Thoracic aorta (tissue), 1 donor: ENCODE measurements around a stretch of chr10.

DNA sequence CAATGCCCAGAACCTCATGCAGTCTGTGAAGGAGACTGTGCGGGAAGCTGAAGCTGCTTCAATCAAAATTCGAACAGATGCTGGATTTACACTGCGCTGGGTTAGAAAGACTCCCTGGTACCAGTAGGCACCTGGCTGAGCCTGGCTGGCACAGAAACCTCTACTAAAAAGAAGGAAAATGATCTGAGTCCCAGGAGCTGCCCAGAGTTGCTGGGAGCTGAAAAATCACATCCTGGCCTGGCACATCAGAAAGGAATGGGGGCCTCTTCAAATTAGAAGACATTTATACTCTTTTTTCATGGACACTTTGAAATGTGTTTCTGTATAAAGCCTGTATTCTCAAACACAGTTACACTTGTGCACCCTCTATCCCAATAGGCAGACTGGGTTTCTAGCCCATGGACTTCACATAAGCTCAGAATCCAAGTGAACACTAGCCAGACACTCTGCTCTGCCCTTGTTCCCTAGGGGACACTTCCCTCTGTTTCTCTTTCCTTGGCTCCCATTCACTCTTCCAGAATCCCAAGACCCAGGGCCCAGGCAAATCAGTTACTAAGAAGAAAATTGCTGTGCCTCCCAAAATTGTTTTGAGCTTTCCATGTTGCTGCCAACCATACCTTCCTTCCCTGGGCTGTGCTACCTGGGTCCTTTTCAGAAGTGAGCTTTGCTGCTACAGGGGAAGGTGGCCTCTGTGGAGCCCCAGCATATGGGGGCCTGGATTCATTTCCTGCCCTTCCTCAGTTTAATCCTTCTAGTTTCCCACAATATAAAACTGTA is 32.4 kb downstream of the AP3M1 start:
- RAMPAGE, long total RNA, result no peak

DNA sequence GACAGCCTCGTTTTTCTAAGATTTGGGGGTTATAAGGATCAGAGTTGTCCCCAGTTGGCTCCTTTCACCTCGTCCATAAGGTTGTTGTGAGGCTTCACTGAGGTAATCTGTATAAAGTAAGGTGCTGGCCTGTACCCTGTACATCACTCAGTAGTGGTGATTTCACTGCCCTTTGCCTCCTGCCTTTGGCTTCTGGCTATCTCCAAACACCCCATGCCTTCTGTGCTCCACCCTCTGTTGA is 54.8 kb downstream of the KAT6B start:
- RAMPAGE, long total RNA, result no peak

DNA sequence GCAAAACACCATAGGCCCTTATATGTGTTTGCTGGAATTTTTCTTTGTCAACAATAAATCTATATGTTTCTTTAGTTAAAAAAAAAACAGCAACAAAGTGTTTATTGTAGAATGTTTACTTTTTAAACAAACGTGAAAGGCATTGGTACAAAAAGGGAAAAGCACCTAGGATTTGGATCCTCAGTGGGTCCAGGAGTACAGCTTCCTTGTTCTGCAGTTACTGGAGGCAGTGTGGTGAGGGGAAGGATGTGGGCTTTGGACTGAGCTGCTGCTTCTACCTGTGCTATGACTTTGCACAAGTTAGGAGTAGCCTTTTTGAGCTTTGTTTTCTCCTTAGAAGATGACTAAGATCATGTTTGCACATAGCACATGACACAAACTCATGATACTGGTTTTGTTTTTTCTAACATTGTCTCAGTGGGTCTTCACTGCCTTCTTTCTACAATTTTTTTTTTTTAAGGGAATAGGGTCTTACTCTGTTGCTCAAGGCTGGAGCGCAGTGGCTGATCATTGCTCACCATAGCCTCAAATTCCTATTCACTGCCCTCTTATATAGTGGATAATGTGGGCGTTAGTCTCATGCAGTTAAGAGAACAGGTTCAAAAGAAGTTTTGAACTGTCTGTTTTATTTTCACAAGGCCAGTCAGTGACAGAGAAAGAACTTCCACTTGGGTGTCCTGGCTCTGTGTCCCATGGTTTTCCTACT is 71.8 kb downstream of the KAT6B start:
- RAMPAGE, long total RNA, result no peak

DNA sequence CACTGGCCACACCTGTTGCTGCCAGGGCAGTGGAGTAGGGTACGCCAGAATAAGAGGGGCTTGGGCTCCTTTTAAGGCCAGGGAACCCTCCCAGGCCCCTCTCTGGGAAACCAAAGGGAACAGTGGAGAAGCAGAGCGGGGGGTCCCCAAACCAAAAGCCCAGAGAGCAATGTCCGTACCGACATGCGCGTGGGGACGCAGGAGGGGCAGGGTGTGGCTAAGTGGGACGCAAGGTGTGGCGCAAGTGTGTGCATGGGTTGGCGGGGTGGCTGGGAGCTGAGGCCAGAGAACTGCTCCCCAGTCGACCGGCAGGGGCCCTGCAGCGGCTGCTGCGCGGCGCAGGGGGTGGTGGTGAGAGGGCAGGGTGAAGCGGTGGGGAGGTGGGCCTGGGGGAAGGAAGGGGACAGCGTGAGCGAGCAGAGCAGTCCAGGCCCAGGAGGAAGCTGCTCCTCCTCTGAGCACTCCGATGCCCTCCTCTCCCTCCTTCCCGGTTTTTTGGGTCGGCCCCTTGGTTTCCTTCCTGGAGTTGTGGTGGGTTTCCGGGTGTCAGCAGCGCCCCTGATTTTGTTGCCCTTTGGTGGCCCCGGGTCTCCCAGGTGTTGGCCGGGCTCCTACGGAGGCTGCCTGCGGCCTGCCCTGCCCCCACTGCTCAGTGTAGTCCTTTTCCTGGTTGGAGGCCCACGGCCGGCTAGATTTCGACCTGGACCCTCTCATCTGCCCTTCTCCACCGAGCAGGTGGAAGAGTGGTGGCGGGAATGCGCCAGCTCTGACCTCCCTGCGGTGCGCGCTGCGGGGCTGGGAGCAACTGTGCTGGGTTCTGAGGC is 40.4 kb upstream of the COMTD1 start:
- RAMPAGE, long total RNA, result no peak

DNA sequence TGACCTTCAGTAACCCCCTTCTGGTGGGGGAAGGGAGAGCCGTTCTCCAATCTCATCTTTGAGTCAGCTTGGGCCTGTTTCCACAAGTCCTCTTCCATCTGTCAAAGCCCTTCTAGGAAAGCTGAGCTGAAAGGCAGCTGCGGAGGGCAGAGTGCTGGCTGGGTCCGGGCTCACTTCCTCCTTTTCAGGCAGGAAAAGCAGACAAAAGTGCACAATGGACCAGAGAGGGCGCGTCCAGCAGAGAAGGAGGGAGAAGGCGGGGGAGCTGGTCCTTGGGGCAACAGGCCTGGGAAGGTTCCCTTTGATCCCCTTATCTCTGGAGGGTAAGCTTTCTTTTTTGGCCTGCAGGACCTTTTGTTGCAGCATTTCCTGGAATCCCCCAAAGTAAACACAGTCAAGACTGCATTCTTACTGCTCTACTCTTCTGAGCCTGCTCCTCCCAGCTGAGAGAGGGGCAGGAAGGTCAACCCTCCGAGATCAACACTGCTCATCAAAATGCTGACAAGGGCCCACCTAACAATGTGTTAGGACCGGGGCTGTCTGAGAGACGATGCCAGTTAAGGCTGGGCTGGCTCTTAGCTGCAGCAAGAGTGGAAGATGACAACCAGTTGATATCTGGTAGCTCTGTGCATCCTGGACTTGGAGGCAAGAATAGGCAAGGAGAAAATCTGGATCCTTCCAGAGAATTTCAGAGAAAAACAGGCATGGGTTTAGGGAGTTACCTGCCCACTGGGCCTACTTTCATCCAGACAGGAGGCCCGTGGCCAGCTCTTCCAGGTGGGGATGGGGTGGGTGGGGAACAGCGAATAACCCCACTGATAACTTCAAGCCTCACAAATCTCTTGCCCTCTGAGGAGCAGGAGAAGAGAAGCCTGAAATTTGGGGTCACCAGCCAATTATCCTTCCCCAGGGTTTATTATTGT is 1.0 kb upstream of the LRMDA start:
- RAMPAGE, long total RNA, result no peak

DNA sequence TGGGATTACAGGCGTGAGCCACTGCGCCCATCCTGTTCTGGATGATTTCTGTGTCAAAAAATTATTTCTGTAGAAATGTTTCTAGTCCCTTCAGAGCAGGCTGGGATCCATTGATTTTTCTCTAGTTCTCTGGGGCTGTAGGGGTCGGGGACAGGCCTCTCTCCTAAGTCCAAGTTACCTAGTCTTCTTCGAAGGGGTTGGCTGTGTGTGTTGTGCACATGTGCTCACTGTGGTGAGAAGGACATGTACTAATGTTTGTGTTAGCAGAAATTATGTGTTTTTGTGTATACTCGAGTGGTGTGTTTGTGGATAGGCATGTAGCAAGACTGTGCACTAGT is 32.6 kb downstream of the LRMDA start:
- RAMPAGE, long total RNA, result no peak

DNA sequence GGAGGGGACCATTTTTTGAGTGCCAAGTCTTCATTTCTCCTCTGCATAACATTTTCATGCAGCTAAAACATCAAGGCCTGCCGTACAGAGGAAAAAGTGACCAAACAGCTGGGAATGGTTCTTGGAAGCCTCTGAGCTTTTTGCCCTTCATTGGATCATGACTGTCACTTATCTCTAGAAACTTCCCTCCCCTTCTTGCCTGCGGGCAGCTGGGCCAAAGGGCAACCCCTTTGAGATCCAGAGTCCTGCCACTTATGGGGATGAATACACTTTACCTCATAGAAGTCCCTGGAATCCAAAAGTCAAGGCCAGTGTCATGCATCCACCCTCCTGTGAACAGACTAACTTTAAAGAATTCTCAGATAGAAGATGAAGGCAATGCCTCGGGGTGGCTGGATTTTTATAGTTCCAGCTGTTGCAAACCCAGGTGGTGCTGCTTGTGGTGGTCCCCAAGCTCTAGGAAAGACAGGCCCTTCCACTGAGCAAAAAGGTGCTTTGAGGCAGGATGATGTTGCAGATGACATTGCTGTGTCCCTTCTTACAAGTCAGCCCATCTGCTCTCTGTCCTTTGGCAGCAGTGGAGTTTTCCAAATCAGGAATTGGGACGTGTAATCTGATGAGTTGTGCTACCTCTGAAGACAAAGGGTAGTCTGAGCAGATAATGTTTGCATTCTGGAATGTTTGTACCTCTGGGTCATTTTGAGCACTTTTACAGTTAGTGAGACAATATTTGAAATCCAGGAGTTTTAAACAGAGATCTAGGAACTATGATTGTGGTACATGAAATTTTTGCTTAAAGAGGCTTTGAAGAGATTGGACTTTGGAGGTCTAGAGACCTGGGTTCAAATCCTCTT is 64.2 kb downstream of the LRMDA start:
- RAMPAGE, long total RNA, result no peak

DNA sequence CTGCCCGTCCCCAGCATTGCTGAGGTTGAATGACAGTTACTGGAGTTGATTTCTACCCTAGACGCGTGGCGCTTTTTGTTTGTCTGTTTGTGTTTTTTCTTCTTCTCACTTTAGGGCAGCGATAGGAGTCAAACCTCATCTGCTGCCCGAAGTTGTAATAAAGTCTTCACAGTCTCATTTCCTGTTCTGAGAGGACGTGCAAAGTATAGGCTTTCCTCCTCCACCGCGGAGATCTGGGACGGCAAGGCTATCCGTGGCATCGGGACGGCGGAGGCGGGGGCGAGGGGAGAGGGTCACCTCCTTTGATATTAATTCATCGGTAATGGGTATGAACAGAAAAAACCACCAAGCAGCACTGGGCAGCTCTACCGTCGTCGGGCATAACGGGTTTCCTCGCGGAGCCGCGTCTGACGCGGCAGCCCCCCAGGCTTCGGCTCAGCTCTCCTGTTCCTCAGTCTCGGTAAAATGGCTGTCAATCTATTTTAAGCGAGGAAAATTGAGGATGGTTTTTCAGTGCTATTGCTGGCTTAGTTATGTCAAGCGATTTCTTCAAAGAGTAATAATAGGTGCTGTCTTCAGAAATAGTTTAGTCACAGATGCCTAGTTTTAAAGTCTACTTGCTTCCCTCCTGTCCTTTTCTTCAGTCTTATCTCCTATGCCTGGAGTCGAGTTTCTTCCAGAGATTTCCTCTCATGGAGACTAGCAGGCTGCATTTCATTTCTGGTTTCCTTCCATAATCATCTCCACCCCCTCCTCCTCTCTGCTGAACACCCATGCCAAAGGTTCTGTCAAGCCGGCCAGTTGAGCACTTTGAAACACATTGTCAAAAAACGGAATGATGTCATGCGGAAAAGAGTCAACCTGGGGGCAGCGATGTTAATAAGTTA is 161.1 kb downstream of the LRMDA start:
- RAMPAGE, long total RNA, result no peak

DNA sequence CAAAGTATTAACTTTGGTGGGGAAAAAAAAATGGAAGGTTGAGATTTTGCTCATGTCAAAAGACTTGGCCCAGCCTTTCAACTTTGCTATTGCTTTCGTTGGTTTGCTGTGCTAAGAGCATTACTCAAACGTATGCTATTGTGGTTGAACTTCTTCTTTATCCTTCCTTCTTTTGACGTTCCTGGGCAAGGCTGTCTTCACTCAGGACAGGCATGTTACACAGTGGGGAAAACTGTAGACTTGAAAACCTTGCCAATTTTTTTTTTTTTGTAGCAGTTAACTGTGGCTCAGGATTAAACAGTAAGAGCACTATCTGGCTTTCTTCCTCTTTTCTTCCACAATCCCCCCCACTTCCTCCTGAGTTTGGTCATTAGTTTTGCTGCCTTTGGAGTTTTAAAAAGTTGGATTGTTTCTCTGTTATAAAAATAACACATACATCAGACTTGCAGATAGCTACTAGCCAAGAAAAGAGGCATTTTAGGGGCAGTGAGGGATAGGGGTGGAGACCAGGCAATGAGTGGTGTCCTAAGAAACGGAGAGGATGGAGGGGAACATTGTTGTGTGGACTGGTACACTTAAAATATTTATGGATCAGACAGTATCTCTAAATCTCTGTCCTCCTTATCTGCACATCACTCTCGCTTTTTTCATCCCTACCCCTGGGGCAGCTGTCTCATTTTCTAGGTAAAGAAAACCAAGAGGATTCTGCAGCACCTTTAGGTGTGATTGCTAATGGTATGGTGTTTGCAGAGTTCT is 181.6 kb downstream of the LRMDA start:
- RAMPAGE, long total RNA, result no peak

DNA sequence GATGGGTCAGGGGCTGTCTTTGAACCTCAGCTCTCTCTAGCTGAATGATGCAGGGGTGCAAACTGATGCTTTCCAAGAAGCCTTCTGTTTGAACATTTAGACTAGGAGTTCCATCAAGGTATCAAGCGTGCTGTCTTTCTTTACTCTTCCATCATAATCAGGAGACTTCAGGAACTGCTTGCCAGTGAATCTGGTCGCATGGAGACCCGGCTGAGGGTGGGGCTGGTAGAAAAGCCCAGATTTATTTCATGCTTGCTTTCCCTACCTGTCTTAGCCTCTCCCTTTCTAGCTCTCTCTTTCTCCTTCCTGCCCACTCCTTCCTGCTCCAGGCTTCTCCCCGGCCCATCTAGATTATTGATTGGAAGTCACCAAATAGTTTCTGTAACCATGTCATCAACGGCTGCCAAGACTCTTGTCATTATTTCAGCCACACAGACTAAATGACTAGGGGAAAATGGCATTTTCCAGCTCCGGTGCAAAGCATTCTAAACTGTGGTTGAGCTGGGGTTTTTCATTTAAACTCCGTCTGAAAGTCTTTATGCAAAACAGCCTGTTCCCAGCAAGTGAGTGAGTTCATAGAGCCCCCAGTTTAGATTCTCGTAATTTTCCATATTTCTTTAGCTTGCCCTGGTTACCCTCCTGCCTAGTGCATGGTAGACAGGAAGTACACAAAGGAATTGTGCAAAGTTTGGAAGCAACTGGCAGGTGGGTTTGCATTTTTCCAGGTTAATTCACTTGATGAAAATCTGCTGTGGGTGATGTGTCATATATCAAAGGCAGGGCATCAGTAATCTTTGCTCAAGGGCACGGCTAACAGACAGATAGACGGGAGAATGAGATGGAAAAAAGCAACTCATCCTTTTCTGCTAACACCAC is 332.7 kb downstream of the LRMDA start:
- RAMPAGE, long total RNA, result no peak

GRCh38 chr10:75772203-75772911 is 340.9 kb downstream of the LRMDA start:
- RAMPAGE, long total RNA, result no peak

GRCh38 chr10:75817527-75818087 is 386.2 kb downstream of the LRMDA start:
- RAMPAGE, long total RNA, result no peak

- RAMPAGE, long total RNA, result no peak
Measured at GRCh38 chr10:76111689-76112929, 680.7 kb downstream of the LRMDA start.

- RAMPAGE, long total RNA, result start-site peak on the plus strand at chr10:76137522-76137751, 8 reads
Measured at GRCh38 chr10:76137443-76138041, 706.1 kb downstream of the LRMDA start.

DNA sequence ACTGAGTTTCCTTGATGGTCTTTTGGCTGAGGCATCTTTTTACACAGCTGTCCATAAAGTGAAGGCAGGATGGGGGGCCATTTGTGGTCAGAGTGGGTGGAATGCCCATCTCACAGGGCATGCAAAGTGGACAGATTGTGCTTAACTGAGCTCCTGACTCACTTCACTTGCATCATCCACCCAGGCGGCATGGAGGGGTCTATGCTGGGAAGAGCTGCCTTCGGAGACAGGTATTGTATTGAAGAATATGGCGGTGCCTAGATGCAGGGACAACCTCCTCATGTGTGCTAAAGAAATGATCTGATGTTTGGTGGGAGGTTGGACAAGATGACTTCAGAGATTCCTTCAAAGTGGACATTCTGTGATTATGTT is 905.2 kb downstream of the KCNMA1 start:
- RAMPAGE, long total RNA, result no peak

DNA sequence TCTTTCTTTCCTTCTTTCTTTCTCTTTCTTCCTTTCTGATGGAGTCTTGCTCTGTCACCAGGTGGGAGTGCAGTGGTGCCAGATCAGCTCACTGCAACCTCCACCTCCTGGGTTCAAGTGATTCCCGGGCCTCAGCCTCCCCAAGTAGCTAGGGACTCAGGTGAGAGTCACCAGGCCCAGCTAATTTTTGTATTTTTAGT is 486.5 kb downstream of the KCNMA1 start:
- RAMPAGE, long total RNA, result start-site peak on the minus strand centred at position 82 of the sequence, 89 bp wide, 47 reads

DNA sequence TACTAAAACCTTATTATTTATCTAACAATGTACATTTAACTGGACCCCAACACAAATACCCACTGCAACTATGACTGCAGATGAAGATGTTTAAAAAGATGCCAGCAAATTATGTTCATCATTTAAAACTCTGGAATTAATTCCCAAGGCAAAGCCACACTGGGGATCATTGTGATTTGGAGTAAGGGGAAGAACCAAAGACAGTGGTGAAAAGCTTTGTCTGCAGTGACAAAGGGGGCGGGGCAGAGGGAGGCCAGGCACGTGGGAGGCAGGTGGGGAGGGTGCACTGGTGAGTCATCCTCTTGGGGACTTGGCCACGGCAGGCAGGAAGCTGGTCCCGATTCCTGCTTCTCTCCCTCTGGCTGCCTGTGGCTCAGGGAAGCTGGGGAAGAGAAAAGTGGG is 232.0 kb downstream of the KCNMA1 start:
- RAMPAGE, long total RNA, result no peak

DNA sequence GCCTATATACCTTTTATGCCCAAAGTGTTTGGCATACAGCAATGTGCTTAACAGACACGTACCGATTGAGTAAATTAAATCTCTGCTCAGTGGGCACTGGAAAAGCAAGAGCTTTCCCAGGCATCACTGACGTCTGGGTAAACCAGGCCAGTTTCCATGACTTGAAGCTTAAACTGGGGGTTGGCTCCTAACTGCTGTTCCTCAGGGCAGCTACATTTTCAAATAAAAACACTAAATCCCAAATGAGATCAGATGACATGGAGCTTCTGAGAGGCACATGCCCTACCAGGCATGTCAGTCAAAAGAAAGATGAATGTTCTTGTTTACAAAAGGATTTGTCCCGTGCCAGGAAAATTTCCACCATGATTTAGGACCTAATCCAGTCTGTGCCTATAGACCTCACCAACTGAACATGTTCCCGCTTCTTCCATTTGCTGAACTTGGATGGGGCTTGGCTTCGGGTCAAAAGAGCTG is 220.3 kb downstream of the KCNMA1 start:
- RAMPAGE, long total RNA, result no peak

- RAMPAGE, long total RNA, result no peak
Measured at GRCh38 chr10:77547966-77548703, 89.5 kb downstream of the KCNMA1 start.

DNA sequence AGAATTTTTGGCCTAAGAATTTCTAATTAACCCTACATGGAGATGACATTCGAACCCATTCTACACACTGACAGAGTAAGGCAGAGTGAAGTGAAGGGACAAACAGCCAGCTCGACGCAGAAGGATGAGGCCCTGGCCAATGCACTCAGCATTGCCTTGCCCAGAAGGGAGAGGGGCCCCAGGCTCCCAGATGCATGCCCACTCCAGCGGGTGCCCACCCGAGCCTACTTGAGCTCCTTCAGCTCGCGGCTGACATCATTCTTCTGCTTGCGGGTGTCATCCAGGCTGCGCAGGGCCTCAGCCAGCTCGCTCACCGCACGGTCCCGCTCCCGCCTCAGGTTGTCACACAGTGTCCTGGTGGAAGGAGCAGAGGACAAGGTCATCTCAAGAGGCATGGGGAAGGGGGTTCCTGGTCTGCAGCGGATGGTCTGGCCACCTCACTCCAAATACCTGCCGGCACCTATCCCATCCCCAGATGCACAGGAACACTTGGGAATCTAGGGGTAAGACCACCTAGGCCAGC is 92.8 kb downstream of the DLG5 start:
- RAMPAGE, long total RNA, result start-site peak on the minus strand centred at position 254 of the sequence, 7 bp wide, 28 reads; start-site peak on the minus strand centred at position 338 of the sequence, 8 bp wide, 31 reads